Measurements from ENCODE around the genes PI4K2A and HPS1.

DNA sequence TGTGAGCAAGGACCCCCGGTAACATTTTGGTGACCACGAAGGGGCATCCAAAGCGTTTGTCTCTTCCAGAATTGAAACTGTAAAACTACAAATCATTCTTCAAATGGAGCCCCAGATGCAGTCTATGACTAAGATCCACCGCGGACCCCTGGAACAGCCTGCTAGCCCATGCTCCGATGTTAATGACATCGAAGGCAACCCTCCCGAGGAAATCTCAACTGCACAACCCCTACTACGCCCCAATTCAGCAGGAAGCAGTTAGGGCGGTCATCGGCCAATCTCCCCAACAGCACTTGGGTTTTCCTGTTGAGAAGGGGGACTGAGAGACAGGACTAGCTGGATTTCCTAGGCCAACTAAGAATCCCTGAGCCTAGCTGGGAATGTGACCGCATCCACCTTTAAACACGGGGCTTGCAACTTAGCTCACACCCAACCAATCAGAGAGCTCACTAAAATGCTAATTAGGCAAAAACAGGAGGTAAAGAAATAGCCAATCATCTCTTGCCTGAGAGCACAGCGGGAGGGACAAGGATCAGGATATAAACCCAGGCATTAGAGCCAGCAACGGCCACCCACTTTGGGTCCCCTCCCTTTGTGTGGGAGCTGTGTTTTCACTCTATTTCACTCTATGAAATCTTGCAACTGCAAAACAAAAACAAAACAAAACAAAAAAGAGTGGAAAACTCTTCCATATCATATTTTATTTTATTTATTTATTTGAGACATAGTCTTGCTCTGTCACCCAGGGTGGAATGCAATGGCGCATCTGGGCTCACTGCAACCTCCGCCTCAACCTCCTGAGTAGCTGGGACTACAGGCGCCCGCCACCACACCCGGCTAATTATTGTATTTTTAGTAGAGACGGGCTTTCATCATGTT, 1.6 kb downstream of the ARHGAP19 start:
- PRO-cap = no peak
- RAMPAGE, long total RNA = no peak

GRCh38 chr10:97308237-97308871, 10.7 kb upstream of the FRAT1 start:
- PRO-cap = no peak
- RAMPAGE, long total RNA = no peak

- PRO-cap = no peak
- RAMPAGE, long total RNA = no peak
These were observed 497 bp downstream of the FRAT2 start for GRCh38 chr10:97334100-97334363.

DNA sequence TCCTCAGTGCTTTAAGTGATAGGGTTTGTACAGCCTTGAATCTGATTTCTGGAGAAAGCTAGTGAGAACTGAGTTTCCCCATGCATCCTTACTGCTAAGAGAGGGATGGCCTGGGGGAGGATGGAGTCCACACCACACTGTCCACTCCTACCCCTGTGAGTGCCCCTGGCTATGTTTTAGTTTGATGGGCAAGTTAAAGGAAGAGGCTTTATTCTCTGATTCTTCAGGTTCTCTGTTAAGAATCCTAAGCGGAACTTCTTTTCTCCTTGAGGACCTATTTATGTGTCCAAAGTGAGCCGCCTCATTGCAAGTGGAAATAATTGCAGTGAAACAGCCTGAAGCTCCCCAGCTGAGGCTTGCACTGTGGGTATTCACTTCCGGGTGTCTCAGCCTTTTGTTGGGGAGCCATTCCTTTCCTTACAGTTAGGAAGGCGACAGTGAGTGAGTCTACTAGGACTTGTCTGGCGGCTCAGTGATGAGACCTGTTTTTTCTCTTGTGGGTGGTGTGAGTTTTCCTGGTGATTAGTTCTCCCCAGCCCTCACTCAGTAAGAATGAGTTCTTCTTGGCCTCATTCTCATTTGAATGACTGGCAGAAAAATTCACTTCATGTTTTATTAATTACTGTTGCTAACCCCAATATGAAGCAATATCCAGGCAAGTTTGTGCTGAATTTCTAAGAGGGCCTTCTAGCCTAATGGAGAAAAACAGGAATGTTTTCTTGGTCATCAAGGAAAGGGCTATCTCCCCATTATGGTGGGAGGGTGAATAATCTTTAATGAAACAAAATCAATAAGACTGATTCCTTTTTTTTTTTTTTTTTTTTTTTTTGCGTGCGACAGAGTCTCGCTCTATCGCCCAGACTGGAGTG, 2.5 kb downstream of the PGAM1 start:
- PRO-cap = no peak
- RAMPAGE, long total RNA = no peak

DNA sequence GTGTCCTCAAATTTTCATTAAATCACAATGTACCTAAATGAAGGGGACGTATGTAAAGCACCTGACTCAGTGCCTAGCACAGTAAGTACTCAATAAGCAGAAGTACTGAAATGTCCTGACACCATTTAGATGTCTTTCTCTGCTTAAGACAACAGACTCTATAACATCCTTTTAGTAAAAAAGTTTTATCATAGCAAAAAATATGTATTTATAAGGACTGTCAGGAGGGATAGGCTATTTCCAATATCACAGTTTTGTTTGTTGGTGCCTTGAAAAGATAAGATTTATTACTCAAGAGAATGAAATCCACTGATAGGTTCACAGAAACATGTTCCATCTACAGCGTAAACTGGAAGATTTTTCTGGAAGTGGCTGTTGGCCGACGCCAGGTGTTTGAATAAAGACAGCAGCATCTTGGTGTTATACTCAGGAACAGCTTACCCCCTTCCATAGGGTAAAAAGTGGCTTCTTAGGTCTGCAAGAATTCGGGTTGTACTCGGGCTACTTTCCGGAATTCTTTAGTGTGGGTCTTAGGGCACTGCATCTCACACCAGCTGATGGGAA, 9.7 kb downstream of the EXOSC1 start:
- PRO-cap = no peak
- RAMPAGE, long total RNA = no peak

DNA sequence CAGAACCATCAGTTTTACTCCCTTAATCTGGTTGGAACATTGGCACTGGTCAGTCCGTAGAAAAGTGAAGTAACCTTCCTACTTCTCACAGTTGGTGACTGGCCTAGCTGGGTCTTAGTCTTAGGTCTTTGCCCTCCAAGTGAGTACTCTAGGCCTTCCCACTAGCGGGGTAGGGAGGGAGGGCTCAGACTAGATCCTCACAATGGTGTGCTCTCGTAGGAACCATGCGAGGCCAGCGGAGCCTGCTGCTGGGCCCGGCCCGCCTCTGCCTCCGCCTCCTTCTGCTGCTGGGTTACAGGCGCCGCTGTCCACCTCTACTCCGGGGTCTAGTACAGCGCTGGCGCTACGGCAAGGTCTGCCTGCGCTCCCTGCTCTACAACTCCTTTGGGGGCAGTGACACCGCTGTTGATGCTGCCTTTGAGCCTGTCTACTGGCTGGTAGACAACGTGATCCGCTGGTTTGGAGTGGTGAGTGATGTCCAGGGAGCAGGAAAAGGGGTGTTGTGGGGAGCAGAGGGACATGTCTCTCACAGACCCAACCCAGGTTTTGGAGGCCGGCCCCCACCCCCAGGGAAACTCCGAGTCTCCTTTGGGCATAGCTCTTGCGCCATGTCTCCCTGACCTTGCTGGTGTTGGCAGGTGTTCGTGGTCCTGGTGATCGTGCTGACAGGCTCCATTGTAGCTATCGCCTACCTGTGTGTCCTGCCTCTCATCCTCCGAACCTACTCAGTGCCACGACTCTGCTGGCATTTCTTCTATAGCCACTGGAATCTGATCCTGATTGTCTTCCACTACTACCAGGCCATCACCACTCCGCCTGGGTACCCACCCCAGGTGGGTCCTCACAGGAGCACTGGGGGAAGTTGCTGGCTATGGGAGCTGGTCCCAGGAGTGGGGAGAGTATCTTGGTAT, 5.7 kb downstream of the ZDHHC16 start:
- PRO-cap = no peak
- RAMPAGE, long total RNA = no peak

GRCh38 chr10:97453172-97453683, 7.3 kb downstream of the ZDHHC16 start:
- PRO-cap = no peak
- RAMPAGE, long total RNA = no peak

DNA sequence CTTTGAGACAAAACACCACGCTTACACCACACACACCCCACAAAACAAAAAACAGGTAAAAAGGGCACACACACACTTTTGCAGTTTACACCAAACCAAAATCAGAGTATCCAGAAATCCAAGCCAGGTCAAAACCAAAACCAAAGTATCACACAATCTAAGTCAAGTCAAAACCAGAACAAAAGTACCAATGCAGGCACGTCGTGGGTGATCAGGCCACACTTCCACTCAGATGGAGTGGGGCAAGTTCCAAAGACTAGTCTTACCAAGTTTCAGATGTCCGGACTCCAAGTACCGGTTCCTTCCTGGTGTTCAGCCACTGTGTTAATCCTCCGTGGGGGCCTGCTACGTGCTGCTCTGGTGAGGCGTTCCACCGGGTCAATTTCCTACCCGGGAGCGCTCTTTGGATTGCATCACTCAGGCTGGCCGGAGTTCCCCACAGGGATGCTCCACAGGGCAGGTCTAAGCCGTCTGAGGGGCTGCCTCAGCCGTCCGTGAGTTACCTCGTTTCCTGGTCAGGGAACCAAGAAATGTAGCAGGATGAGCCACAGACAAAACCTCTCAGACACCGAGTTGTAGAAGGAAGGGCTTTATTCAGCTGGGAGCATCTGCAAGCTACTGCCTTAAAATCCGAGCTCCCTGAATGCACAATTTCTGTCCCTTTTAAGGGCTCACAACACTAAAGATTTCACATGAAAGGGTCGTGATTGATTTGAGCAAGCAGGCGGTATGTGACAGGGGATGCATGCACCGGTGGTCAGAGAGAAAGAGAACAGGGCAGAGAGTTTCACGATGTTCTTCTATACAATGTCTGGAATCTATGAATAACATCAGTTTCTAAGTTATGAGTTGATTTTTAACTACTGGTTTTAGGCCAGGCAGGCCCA, 11.5 kb upstream of the ANKRD2 start:
- PRO-cap = no peak
- RAMPAGE, long total RNA = no peak

GRCh38 chr10:97640192-97641221, at the start of gene PI4K2A:
Gene PI4K2A, plus strand, starts transcription at chr10:97640671.
- PRO-cap = unidirectional peak, plus-strand start at chr10:97640734
- RAMPAGE, long total RNA = no peak

DNA sequence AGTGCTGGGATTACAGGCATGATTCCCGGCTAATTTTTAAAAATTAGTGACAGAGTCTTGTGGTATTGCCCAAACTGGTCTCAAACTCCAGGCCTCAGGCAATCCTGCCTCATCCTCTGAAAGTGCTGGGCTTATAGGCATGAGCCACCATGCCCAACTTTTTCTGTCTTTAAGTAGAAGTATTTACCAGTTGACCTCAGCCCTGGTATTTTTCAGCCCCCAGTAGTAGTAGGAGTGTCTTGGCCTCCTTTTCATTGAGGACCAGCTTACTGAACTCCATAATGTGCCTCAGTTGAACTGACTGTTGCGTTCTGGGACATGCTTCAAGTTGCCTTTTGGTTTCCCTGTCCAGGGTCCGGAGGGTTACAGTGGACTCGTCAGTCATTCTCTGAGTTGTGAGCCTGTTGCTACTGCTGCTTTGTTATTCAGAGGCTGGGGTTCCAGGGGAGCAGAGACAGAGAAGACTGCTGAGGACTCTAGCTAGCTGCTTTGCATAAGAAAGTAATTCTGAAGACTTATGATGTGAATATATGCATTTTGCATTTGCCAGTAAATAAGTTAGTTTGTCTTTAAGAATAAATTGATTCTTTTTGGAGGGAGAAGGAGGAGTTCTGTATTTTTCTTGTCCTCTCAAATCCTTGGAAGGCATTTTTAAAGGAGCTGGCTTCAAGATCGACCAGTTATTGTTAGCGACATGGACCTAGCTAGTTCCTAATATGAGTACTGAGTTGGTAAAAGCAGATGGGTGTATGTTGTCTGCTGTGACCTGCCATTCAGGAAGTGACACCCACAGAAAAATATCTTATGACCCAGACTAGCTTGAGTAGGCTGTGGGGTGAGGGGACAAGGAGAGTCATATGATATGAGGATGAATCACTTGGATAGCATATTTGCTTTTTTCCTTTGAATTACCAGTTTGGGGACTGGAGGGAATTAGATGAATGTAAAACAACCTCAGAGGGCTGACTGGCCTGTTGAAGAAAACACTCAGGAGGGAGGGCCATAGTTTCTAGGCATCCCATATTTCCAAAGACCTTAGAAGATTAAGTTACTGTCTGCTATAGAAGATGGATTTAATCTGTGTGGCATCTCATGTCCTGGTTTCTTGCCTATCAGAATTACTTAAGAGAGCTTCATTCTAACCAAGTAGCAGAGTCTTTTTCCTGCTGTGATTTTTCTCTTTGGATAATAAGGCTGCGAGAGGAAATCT, 8.3 kb downstream of the PI4K2A start:
- PRO-cap = no peak
- RAMPAGE, long total RNA = no peak

DNA sequence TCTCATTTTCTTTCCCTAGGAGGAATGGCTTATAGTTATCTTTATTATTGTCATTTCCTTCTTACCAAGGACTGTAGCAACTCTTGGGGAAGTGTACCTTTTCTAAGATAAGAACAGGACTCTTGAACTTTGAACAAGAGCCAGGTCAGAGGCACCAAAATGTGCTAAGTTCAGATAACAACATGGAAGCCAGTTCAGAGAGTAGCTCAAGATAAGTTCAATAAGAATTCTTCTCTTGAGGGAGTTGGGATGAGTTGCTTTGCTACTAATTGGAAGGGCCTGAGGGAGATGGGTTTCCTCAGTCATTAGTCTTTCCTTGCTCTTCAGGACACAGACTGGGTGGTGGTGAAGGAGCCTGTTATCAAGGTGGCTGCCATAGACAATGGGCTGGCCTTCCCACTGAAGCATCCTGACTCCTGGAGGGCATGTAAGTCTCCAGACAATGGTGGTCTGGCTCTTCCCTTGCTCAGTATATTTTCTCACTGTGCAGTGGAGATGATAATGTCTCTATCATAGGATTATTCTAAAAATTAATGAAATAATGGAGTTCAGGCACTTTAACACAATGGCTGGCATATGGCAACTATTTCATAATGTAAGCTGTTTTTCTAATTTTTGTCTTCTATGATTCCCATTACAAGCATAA, 22.4 kb downstream of the AVPI1 start:
- PRO-cap = no peak
- RAMPAGE, long total RNA = no peak

DNA sequence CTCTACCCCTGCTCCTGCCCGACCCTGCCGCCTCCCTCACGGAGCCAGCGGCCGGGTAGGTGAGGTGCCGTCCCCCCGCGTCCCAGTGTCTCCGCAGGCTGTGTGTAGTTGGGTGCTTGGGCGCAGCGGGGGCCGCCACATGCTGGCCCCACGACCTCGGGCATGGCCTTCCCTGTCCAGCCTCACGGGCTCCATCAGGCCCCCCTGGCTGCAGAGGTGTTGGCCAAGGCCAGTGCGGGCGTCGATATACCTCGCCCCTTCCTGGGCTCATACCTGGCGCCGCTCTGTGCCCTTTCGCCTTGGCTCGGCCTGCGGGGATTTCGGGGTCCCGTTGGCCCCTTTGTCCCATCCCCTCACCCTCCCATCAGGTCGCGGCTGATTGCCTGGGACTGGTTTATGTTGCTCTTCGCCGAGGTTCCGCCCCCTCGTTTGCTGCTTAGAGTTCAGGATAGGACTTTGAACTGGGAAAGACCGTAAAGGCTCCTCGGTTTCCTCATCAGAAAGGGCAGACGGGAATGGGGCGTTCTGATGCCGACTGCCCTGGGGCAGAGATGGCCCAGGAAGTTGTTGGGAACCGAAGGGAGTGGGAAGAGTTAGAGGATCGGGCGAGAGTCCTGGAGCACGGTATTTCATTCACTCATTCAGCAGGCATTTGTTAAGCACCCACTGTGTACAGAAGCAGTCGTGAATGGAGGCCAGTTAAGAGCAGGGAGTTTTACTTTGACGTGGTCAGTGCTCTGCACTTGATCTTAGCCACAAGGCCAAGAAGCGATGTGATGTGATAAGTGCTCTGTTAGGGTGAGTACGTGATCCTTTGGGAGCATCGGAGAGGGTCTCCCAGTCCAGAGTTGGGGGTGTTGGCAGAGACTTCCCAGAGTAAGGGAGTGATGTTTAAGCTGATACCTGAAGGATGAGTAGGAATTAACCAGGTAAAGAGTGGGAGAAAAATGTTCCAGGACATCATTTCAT, 623 bp downstream of the ZFYVE27 start:
- PRO-cap = no peak
- RAMPAGE, long total RNA = no peak

GRCh38 chr10:97891487-97892285, 42.0 kb downstream of the GOLGA7B start:
- PRO-cap = no peak
- RAMPAGE, long total RNA = no peak

DNA sequence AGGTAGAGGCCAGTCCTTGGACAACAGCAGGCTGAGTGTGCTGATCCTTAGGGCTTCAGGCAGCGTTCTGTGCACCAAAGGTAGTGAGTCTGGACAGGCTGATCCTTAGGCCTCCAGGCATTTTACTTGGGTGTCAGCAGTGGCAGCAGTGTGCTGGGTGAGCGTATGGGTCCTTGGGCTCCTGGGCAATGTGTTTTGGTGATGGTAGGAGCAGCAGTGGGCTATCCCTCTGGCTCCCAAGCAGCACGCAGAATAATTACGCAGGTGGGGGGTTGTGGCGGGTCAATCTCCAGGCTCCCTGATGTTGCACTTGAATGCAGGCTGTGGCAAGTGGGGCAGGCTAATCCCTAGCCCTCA, 44.3 kb downstream of the LOXL4 start:
- PRO-cap = no peak
- RAMPAGE, long total RNA = no peak

- PRO-cap = no peak
- RAMPAGE, long total RNA = start-site peak on the minus strand at chr10:98446769-98446963, 105 and 54 reads in 2 replicates
These were observed at the start of gene HPS1 for GRCh38 chr10:98446409-98447490. Gene HPS1, minus strand, starts transcription at chr10:98446935.

DNA sequence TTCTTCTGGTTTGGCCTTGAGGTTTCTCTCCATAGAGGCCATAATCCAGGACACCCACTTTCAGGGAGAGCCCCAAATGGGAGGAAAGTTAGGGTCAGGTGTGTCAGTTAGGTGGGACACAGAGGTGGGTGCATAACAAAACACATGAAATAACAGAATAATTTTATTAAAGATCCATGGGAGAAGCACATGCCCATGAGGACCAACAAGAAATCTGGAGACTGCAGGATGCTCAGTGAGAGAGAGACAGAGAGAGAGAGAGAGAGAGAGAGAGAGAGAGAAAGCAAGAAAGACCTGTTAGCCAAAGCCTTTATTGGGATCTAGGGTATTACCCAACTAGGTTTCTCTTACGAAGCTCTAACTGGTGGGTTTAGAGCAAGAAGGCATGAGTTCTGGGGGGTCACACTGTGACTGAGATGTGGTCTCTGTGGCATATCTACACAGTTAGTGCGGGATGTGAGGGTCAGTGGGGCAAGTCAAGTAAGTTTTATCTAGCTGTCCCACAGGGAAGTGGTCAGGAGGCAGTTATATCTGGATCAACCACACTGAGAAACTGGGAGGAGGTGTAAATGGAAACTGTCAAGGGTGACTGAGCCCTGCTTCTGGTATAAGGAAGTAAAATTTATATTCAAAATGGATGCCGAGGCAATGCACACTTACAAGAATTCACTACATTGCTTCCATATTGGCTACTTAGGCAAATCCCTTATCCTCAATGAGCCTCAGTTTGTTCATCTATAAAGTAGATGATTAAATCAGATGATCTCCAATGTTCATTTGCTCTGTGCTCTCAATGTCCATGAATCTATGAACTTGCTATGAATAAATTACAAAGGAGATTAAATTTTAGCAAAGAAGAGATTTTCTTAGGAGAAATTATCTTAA, 331.5 kb upstream of the HPS1 start:
- PRO-cap = no peak
- RAMPAGE, long total RNA = no peak

- PRO-cap = no peak
- RAMPAGE, long total RNA = no peak
These were observed 1.1 kb downstream of the CNNM1 start for GRCh38 chr10:99330064-99330801.

DNA sequence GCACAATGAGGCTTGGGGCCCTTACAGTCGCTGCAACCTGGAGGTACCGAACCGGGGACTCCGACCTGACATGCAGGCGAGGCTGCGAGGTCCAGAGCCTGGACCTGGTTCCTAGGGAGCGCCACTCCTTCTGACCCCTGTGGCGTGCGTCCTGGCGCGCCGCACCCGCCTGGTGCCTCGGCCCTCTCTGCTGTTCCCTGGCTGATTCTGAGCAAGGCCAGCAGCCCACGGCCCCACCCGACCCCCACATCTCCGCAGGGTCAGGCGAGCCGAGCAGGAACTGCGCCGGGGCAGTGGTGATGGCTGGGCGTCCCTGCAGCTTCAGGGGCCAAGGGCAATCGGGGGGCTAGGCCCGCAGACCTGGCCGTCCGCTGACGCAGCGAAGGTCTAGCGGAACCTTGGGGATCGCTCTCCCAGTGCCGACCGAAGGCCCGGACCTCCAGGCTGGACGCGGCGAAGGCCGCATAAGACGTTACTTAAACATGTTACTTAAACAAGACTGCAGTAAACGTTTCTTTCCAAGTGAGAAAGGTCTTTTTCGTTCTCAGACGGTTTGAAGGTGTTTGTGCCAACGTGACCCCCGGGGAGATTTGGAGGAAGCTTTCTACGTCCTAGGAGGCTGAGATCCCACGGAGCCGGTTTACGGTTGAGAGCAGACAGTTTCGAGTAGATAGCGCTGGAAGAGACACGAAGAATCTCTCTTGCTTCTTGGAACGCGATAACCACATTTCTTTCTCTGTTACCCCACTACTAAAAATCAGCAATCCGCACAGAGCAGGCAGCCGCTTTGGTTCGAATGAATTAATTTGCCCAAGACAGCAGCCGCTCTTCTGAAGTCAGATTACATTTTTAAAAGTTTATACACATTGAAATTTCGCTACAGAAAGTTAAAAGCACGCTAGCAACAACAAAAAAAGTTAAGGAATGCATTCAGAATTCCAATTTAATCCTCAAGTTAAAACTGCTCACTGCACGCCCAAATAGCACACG, 5.0 kb upstream of the NKX2-3 start:
- PRO-cap = no peak
- RAMPAGE, long total RNA = no peak

DNA sequence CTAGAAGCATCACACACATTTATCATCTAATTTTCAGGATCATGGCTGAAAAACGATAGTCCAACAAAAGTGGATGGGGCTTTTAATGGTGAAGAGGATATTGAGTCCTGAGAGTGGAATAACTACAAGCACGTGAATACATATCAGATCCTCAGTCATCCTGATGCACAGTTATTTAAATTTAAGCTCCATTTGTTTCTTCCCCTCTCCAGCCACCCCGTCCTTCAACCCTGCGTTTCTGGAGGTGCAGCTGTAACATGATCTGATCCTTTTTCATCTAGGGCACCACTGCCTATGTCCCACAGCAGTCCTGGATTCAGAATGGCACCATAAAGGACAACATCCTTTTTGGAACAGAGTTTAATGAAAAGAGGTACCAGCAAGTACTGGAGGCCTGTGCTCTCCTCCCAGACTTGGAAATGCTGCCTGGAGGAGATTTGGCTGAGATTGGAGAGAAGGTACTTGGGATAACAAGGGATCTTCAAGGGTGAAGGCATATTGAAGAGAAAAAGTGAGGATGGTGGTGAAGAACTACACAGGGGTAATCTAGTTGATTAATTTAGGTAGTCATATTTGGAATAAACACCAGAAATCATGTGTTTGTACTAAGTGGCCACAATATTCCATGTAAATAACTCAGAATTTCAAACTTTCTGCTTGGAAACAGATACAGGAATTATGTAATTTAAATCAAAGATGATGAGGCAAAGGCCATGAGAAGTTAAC, 34.8 kb downstream of the ABCC2 start:
- PRO-cap = no peak
- RAMPAGE, long total RNA = no peak

DNA sequence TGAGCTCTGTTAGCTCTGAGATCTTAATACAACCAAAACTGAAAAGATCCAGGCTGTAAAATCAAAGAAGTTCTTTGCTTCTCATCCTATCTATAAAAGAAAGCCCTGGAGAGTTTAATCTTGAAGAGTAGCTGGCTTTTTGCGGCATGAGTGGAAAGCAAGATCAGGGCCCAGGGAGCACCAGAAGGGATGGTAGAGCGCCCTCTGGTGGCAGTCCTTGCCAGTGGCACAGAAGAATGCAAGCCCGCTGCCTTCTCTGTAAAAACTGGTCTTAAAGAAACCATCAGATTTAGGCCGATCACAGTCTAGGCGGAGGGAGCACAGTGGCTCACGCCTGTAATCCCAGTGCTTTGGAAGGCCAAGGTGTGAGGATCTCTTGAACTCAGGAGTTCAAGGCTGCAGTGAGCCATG, 35.7 kb downstream of the CPN1 start:
- PRO-cap = no peak
- RAMPAGE, long total RNA = no peak

Data from spinal cord (tissue), 3 donors.